Spinal cord (tissue), 3 donors: ENCODE data around the gene LRRFIP2.

DNA sequence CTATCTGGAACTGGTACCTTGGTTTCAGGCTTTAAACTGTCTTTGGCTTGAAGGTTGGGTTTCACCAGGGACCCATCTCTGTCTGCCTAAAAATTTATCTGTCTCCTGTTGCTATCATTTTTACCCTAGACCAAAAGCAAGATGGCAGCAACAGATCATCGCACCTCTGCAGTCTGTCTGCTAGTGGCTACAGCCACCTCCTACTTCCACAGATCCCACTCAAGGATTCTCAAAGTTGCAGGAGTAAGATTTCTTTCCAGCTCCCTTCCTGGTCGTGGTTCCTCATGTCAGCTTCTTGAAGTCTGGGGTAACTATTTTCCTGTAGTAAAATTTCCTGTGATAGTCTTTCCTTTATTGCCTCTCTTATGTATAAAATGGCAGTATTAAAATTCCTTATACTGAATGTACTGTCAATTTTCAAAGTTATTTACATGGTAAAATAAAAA is 33.4 kb upstream of the CCR4 start:
- PRO-cap = no peak
- RAMPAGE, long total RNA = no peak

DNA sequence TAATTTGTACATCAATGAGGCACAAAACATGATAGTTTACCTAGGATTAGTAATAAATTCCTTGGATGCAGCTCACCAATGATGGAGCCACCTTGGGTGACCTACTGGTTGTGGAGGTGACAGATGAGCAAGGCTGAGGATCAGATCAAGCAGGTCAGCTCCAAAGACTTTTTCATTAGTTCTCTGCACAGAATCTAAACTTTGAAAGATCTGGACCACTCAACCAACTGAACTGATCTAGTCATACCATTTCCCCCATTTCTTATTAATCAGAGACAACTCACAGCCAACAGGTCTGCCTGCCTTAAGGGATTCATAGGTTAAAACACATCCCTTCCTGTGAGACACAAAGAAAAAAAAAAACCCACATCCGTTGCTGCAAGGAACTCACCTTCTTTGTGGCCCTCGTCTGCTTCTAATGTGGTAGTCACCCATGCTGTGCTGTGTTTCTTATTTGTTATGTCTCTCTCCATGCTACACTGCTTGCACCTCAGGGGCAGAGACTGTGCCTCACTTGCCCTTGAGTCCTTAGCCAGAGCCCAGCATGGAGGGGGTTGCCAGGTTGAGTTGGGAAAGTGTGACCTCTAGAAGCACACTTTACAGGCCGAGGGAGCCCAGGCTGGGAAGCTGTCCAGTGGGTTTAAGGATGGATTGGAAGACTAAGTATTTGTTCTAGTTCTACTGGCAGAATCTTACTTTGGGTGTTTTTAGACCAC is 49.2 kb downstream of the GLB1 start:
- PRO-cap = no peak
- RAMPAGE, long total RNA = no peak

- PRO-cap = no peak
- RAMPAGE, long total RNA = no peak
These were observed 3.6 kb downstream of the GLB1 start for GRCh38 chr3:33093175-33094004.

- PRO-cap = no peak
- RAMPAGE, long total RNA = no peak
These were observed 1.5 kb downstream of the CRTAP start for GRCh38 chr3:33115017-33116056.

GRCh38 chr3:33396853-33397639 is 43.2 kb downstream of the UBP1 start:
- PRO-cap = no peak
- RAMPAGE, long total RNA = no peak

DNA sequence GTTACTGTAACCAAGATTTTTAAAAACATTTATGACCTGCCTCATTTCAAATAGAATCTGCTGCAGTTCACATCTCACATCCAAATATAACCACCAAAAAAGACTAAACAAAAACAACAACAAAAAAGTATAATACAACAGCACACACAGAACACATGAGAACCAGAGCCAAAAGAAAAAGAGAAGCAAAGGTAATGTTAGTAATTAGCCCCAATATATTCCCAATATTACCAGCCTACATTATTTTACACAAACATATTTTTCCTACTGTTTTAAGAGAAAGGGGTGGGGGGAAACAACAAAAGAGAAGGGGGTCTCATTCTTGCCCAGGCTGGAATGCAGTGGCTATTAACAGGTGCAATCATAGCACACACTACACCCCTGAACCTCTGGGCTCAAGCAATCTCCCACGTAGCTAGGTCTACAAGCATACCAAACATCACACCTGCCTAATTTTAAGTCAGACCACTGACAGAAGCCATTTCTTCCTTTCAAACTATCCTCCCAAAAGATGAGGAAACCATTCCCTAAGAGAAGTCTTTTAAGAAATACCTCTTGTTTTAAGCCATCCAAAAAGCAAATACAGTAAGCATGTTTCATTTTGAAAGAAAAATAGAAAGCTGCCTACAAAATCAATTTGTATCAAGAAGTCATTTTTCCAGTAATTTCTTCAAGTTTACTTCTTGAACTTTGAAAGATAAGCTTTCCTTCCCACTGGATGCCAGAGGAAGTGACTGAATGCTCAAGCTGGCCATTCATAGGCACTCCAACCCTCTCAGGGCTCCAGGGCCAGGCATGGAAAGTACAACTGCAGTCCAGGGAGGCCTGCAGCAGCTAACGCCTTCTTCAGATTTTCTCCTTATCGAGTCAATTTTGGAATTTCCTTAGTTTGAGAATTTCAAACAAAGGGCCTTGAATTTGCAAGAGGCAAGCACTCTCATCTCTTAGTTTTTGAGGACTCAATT is 3.0 kb downstream of the UBP1 start:
- PRO-cap = no peak
- RAMPAGE, long total RNA = no peak

DNA sequence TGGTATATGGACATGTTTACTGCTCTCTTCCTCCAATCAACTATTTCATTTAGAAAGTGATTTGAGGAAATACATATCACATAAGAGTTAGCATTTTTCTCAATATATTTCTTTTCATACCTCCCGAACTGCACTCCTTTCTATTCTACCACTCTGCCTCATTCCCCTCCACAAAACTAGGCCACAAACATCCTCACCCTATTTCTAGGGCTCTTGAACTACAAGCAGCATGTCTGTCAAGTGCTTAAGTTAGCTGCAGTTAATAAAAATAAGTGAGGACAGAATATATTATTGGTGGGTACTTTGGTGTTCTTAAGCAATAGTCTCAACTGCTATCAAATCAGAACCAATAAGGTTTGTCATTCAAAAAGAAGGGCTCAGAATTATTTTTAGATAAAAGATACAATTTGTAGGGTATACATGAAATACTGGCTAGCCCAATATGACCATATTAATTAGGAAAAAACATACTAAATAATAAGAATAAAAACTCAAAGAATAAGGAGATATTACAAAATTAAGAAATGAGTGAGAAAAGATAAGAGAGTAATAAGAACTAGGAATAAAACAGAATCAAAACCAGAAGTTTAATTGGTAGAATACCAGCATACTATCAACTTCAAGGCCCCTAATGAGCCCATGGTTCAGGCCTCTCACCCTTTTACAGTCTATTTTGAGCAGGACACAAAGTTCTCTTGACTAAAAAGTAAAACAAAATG is 124.9 kb downstream of the CLASP2 start:
- PRO-cap = no peak
- RAMPAGE, long total RNA = no peak

DNA sequence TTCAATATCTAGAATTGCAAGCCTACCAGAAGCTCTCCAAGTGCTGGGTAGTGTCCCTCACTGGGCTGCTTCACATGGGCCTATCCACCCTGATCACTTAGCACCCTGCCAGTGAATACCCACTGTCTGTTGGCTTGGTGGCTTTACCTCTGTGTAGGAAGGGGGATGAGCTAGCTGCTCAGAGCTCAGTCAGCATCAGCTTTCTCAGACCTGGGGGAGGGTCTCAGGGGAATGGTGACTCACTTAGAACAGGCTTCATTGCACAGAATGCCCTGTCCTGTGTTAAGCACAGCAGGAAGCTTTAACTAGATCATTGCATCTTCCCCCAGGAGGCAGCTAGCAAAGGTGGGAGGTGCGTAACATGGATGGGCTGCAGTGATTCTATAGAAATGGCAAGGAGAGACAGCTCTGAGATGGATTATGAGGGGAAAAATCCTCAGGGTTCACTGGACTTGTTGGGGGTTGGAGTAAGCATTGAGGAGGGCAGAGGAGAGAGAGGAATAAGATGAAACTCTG is 209.8 kb downstream of the PDCD6IP start:
- PRO-cap = no peak
- RAMPAGE, long total RNA = no peak

DNA sequence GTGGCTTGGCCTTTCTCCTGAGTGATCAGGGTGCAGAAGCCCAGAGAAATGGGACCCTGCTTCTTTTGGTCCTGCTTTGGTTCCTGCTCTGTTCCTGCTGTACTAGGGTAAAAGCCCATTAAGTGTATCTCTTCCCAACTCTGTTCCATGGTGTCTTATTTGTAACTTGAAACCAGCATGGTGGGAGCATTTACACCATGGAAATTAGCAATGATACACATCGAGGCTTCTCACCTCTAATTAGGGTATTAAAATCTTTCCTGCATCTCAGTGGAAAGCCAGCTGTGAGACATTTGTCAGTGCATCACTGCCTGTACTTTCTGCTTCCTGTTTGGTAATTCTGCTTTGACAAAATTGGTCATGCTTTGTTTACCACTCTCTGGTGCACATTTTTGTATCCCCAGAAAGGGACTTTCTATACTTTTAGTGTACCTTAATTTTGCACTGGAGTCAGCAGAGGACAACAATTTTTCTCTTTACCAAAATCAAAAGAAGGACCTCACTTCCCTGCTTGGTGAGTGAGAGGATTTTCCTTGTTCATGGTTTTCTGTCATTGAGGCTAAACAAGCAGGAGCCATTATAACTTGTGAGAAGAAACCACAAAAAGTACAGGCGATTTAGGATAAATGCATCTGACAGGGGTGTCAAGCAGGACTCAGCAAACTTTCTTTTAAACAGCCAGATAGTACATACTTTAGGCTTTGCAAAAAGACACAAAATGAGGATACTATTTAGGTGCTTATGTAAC is 402.2 kb downstream of the PDCD6IP start:
- PRO-cap = no peak
- RAMPAGE, long total RNA = no peak

DNA sequence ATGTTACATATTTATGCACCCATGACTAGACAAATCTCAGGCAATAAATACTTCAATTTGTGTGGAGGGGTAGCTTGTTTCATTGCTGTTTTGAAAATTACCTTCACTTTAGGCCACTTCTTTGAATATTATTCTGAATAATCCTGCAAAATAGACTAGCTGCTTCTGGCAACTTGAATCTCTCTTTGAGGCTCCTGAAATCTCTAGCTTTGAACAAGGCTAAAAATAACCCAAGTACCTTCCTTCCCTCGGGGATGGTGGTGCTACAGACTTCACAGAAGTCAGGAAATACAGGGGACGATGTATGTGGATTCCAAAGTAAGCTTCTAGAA is 783.3 kb upstream of the ARPP21 start:
- PRO-cap = no peak
- RAMPAGE, long total RNA = no peak

DNA sequence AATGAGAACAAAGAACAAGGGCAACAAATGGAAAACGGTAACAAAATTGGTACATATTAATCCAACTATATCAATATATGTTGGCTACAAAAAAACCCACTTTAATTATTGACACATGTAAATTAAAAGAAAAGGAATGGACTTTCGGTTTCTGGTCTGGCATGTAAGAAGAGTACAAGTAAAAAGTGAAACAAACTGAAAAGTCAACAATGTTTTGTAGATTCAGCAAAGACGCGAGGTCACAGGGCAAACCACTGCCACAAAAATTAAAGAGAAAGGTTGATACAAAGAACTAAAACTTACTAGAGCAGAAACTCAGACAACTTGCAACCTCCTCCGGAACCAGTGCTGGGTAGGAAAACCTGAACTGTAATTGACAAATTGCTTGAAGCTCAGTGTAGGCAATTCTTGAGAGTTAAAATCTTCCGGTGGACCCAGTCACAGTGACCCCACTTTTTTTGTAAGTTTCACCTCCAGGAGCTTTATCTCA is 110.6 kb upstream of the ARPP21 start:
- PRO-cap = no peak
- RAMPAGE, long total RNA = no peak

GRCh38 chr3:35674996-35675772 is 35.9 kb downstream of the ARPP21 start:
- PRO-cap = no peak
- RAMPAGE, long total RNA = no peak

DNA sequence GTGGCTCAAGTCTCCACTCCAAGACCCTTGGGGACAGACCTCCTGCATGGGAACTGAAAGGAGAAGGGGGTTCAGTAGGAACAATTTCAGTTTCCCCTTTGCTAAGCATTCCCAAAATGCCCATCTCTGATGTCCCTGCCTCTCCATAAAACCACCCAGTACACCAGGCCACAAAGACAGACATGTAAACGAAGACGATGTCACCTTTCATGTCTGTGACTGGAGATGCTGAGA is 146.1 kb downstream of the DCLK3 start:
- PRO-cap = no peak
- RAMPAGE, long total RNA = no peak

DNA sequence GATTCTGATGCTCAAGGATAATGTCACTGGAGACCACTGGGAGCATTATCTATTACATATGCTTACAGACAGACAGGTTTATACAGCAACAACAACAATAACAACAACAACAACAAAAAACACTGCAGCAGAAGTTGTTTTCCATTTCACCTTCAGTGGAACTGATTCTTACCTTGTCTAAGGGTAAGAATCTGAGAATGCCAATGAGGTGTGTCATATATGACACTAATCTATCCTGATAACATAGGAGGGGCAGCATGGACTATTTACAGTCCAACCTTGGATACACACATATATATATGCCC is 9.5 kb upstream of the TRANK1 start:
- PRO-cap = no peak
- RAMPAGE, long total RNA = no peak

- PRO-cap = no peak
- RAMPAGE, long total RNA = no peak
These were observed 1.0 kb downstream of the EPM2AIP1 start for GRCh38 chr3:36991659-36992595.

DNA sequence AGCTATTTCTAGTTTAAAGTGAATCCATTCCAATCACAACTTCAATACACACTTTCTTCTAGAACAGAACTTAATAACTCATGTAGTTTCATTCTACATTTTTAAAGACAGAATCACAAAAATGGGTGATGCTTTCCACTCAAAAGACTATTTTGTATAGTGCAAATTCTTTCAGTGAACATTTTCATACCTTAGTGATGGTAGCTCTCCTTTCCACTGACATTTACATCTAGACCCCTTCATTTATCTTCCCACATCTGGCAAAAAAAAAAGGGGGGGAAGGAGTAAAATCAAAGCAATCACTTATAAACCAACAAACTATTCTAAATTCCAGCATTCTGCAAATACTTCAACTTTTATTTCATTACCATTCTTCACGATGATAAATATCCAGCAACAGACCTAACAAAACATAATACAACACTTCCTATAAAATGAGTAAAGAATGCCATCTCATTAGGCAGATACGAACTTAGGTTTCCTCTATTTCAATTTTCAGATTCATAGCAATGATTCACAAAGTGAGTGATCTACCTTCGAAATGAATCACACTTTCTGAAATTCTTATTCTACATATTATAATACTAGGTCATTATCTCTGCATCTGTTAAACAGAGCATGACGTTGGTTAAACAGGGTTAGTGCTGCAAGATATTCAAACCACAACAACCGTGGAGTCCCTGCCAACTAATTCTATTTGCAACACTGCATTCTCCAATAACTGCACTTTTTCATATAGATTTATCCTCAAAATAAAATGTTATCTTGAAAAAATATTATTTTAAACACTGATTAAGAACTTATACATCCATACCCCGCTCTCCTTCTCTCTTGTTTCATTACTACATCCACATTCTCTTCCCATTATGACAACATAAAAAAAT is at the start of gene LRRFIP2:
Gene LRRFIP2, minus strand, starts transcription at position 234 of the 884 bp plus-strand sequence.
- PRO-cap = no peak
- RAMPAGE, long total RNA = no peak

DNA sequence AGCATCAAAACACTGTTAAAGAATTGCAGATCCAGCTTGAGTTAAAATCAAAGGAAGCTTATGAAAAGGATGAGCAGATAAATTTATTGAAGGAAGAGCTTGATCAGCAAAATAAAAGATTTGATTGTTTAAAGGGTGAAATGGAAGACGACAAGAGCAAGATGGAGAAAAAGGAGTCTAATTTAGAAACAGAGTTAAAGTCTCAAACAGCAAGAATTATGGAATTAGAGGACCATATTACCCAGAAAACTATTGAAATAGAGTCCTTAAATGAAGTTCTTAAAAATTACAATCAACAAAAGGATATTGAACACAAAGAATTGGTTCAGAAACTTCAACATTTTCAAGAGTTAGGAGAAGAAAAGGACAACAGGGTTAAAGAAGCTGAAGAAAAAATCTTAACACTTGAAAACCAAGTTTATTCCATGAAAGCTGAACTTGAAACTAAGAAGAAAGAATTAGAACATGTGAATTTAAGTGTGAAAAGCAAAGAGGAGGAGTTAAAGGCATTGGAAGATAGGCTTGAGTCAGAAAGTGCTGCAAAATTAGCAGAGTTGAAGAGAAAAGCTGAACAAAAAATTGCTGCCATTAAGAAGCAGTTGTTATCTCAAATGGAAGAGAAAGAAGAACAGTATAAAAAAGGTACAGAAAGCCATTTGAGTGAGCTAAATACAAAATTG is 83.3 kb downstream of the GOLGA4 start:
- PRO-cap = no peak
- RAMPAGE, long total RNA = no peak

GRCh38 chr3:37385692-37386376 is 66.1 kb upstream of the ITGA9 start:
- PRO-cap = no peak
- RAMPAGE, long total RNA = no peak

DNA sequence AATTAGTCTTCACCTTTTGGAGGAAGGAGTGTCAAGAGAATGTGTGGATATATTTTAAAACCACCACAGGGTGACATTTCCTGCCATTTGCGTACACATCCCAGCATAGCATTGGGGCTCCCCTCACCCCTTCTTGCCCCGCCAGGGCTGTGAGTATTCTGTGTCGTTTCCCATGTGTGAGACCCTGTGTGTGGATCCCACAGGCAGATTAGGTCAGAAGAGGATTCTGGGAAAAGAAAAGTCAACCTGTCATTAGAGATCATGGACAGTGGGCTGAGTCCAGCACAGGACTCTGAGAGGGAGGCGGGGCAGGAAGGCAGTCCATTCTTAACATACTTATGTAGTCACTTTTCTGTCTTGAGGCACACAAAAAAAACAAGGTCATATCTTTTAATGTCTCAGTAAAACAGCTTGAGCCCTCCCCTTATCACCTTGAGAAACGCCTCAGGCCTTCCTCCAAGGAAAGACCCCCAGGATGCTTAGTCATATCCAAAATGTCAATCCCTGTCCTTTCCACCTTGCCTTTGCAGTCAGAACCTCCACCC is 9.8 kb upstream of the ITGA9 start:
- PRO-cap = no peak
- RAMPAGE, long total RNA = no peak

GRCh38 chr3:37458366-37458936 is 6.5 kb downstream of the ITGA9 start:
- PRO-cap = no peak
- RAMPAGE, long total RNA = no peak